Measurements from ENCODE around the gene SLC66A2.

DNA sequence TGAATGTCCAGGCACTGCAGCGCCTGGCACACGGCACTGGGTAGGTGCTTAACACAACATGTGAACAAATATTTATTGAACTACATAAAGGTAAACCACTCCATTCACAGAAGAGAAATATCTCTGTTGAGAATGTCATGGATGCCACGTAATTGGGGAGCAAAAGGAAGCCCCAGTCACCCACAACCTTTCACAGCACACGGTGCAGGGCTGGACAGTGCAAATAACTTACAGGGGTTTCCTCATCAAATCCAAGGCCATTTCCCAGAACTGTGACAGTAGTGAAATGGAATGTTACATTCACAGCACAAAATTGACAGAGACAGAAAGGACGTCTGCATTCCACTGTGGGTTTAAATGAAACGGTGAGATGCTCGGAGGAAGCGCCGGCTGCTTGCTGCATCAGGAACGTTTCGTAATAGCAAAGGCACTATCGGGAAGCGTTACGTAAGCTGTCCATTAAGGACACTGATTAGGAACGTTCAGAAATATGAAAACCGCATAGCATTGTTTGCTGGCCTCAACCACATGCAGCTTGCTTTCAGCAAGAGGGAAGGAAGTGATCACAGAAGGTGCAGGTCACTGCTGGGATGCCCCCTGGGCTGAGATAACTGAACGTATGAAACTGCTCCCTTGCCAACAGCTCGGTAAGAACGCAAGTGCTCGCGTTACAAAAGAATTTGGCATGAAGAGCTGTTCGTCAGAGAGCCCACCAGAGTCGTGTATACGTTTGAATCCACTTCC lies 6.2 kb upstream of the KCNG2 start:
- RRBS, 2 experiments, result no CpG with 5 or more reads among the region's 24 CpGs

GRCh38 chr18:79947857-79948640 lies 3.4 kb downstream of the SLC66A2 start:
- RRBS, 2 experiments, result no CpG with 5 or more reads among the region's 17 CpGs

DNA sequence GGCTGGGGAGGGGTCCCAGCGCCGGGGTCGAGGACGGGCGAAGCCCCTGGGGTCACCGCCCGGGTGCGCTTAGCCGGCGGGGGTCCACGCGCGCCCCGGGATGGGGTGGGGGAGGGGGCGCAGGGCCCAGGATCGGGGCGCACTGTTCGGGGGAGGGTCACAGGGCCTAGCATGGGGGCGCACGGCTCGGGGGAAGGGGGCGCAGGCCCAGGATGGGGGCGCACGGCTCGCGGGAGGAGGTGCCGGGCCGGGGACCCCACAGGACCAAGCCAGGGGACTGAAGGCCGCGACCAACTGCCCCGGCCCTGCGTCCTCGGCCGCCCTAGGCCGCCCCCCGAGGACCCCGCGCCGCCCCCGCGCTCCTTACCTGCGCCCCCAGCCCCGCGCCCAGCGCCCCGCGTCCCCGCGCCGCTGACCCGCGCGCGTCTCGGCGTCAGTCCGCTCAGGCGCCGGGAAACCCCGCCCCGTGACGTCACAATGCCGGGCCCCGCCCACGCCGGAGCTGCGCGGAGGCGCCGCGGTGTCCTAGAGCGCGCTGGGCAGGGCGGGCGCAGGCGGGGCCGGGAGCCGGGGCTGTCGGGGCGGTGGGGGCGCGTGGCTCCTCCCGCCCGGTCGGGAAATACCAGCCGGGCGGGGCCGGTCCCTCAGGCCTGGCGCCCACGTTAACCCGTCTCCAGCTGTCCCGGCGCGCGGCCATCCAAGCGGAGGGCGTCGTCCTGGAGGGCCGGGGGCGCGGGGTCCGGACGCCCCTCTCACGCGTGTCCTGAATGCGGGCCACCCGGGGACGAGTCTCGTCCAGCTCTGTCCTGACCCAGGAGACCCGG lies at the start of gene SLC66A2:
TSS of gene SLC66A2 (minus strand) at position 440 of the 824 bp plus-strand sequence.
- RRBS, 2 experiments, result under 1 to 1% methylated on average over 43 to 47 of the region's 110 CpGs

- RRBS, 2 experiments, result no CpG with 5 or more reads among the region's 10 CpGs
These were observed 5.9 kb downstream of the HSBP1L1 start for GRCh38 chr18:79970165-79970825.

GRCh38 chr18:80135810-80136898 lies 27.1 kb downstream of the ADNP2 start:
- RRBS, 2 experiments, result no CpG with 5 or more reads among the region's 18 CpGs

GRCh38 chr18:80147305-80148160 lies 38.5 kb downstream of the ADNP2 start:
- RRBS, 2 experiments, result no CpG with 5 or more reads among the region's 48 CpGs

Data from NT2/D1 (cell line).